Left cardiac atrium (tissue), 1 donor: ENCODE data around the genes IKBKG and CTAG1B.

DNA sequence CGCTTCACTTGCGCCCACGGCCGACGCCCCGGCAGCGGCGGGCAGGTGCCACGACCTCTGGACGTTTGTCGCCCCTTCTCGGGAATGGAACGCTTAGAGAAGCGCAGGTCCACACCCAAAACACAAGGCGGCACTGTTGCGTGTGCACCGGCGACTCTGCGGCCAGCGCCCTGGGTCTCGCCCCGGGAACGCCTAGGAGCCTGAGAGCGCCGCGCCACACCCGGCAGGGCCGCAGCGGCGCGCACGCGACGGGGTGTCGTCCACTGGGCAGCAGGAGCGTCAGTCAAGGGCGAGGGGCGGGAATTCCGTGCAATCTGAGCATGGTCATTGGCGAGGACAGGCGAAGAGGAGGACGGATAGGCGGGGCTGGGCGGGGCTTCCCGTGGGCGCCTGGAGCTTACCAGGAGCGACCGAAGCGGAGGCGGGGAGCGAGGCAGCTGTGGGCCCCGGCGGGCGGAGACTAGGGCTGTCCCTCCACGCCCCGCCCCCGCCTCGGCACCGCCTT, 32.6 kb downstream of the FLNA start:
- PRO-cap: unidirectional peak, minus-strand start at position 86 of the sequence

- PRO-cap: no peak
Measured at GRCh38 chrX:154350703-154351576, 23.5 kb downstream of the FLNA start.

DNA sequence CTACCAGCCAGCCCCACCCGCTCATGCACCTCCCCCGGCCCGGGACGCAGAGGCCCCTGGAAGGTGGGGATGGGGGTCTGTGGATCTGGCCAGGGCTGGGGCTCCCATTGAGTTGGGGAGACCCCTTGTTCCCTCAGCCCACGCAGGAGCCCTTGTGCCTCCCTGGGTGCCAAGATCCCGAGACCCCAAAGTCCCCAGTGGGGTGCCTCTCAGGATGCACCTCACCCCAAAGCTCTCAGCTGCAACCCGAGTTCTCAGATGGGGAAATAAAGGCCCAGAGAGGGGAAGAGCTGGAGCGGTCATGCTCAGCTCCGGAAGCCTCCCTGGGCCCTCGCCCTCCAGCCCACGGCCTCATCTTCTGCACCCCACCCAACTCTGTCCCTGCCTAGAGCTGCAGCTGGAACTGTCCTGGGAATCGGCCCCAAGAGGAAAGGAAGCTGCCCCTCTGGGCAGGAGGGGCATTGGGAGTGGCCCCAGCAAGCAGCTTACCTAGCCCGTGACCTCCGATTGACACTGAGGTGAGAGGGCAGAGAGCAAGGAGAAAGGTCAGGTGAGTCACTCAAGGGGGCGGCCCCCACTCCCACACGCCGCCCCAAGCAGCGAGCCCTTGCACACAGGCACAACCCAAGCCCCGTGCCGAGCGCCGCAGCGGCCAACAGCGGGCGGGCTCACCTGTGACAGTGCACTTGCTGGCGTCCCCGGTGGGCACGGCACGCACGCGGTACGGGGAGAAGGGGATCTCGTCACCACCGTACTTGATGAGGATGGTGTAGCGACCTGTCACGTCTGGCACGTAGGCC, 17.5 kb downstream of the FLNA start:
- PRO-cap: no peak

DNA sequence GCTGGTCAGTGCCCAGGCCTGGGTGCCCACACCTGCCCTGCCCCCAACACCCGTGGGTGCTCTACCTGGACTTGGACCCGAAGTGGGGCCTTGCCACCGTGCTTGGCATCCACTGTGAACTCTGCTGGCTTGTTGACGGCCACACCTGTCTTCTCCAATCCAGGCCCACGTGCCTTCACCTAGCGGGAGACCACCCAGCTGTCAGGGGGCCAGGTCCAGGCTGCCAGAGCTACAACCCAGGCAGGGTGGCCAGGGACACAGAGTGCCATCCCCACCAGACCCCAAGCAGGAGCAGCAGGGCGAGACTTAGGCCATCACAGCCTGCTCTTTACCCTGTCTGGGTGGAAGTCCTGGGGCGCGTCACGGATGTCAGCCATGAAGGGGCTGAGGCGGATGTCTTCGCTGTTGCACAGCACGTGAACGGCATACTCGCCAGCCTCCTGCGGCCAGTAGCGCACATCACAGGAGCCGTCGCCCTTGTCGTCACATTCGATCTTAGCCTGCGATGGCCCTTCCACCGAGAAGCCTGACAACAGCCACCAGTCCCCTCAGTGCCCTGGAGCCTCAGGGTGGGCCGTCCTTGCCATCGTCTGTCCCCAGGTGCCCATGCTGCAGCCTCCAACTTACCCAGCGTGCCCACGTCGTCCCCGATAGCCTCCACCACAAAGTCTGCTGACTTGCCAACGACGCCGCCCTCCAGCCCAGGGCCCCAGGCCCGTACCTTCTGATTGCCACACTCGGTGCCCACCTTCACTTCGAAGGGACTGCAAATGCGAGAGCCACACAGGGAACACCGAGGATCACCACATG, 10.0 kb downstream of the FLNA start:
- PRO-cap: no peak

DNA sequence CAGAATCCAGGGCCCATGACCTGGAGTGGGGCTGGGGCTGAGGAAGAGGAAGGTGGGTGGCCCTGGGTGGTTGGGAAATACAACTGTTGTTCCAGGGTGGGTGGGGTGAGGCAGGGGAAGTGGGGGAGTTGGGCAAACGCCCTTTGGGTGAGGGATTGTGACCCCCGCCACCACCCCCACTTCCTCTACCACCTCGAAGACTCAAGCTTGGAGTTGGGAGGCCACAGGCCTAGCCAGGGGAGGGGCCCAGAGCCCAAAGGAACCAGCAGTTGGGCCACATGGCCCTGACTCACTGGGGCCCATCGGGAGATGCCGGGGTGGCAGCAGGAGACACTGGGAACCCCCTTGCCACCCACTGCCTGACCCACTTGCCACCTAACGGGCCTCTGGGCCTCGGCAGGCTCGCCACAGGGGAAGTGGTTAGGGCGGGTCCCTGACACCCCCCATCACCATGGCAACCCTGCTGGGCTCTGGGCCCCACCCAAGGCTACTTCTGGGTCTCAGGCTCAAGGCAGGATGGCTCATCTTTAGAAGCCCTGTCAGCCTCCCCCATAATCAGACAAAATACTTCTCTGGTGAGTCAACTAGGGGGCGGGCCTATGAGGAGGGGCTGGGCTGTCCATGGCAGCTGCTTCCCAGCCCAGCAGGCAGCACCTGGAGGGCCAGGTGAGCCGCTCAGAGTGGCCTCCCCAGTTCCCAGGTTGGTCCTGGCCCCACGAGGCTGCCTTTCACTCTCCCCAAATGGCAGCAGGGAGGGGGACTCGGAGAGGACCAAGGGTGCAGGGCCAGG, 5.7 kb downstream of the FLNA start:
- PRO-cap: bidirectional peak, plus-strand start at position 646 of the sequence, minus-strand start at position 388 of the sequence

DNA sequence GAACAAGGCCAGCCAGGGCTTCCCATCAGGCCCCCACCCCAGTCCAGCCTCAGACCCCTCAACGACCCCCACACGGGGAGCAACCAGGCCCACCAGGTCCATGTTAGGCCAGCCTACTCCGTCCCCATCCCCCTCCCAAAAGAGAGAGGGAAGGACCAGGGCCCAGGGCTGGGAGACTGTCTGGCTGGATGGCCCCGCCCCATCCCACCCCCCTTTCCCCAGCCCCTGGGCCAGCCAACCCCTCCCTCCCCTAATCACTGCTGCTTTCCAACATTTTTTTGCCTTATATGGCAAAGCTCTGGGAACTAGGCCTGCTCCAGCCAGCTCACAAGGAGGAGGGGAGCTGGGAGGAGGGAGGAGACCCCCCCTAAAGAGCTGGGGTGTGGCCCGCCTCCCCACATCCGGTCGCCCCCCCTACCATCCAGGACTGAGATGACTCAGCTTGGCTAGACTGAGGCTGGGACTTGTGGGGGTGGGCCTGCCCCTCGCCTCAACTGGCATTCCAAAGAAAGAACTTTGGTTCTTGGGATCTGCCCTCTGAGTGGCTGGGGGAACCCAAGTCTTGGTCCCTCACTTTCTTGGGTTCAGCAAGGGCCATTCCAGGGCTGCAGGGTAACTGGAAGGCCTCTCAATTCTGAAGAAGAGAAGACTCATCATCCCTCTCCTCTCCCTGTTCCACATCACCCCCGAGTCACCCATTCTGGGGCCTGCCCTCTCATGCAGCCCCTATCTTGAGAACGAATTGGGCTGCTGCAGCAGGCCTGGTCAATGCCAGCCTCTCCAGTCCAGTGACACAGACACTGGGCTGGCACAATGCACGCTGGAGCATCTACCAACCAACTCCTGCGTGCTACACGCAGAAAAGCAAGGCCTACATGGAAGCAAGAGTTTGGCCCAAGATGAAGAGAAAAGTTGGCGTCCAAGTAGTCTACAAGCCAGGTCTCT, 4.9 kb downstream of the FLNA start:
- PRO-cap: bidirectional peak, plus-strand start at position 449 of the sequence, minus-strand start at position 142 of the sequence

DNA sequence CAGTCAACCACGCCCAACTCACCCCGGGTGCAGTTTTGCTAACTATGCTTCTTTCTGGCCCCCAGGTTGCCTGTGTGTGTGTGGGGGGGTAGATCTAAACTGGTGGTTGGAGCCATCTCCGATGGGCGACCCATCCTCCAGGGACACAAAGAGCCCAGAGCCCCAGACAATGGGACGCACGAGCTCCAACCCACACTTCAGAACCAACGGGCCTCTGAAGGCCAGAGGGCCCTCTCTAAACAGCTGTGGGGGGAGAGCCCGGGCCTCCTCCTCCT, 4.2 kb downstream of the FLNA start:
- PRO-cap: bidirectional peak, plus-strand start outside the sequence, minus-strand start at position 208 of the sequence

DNA sequence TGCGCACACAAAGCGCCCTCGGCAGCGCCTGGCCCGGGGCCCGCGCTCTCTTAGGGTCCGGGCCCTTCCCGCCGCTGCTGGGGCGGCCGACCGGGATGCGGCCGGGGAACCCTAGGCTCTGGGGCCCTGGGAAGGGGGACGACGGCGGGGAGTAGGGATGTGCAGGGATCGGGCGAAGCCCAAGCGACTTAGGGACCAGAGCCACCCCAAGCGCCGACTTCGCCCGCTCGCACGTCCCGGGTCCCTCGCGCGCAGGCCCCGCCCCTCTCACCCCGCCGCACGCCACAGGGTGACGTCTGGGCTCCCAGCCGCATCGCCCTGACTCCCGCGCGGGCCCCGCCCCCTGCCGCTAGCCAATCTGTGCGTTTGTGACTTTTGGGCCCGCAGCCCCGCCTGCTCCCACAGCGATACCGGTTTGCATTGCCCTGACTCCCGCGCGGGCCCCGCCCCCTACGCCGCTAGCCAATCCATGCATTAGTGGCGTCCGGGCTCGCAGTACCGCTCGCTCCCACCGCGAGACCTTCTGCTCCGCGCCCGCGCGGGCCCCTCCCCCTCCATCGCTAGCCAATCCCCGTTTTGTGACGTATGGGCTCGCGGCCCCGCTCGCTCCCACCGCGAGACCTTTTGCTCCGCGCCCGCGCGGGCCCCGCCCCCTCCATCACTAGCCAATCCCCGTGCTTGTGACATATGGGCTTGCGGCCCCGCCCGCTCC, 533 bp upstream of the EMD start:
- PRO-cap: unidirectional peak, minus-strand start at position 247 of the sequence

- PRO-cap: no peak
Measured at GRCh38 chrX:154383973-154384664, 5.0 kb downstream of the EMD start.

DNA sequence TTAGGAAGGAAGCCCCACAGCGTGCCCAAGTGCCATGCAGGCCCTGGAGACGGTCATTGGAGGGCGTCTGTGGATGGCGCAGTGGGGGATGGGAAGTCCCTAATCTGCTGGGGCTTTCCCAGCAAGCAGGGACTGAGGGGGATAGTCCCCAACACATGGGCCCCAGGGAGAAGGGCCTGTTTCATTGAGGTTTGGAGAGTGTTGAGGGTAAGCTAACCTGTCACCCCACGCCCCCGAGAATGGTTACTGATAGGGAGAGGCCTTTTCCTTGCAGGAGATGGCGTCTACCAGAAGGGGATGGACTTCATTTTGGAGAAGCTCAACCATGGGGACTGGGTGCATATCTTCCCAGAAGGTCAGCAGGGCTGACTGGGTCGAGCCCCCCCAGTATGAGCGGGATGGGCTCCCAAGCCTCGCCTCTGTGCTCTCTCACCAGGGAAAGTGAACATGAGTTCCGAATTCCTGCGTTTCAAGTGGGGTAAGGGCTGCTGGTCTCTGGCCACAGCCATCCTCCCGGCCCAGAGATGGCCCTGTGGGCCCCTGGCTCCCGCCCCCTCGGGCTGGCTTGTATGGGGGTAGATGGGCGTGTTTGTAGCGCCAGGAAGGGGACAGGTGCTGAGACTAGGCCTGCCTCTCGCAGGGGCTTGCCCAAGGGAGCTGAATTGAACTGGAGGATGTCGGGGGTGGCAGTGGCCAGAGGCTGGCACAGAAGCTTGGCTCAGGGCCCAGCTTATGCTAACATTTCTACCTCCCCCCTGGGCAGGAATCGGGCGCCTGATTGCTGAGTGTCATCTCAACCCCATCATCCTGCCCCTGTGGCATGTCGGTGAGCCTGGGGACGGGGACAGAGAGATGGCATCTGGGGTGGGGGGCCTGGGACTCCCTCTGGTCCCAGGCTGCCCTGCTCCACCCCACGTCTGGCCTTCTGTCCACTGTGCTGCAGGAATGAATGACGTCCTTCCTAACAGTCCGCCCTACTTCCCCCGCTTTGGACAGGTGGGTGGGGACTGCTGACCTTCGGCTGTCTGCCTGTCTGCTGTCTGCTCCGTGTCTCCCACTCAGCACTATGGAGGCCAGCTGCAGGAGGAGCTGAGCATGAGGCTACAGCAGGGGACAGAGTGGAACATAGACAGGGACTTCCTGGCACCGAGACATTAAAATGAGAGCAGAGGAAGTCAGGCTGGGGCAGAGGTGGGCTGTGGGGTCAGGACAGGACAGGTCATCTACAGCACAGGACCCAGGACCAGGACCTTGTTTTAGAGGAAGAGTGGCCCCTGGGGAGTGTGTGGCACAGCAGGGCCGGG, 8.4 kb downstream of the TAFAZZIN start:
- PRO-cap: bidirectional peak, plus-strand start at position 1,057 of the sequence, minus-strand start at position 919 of the sequence

DNA sequence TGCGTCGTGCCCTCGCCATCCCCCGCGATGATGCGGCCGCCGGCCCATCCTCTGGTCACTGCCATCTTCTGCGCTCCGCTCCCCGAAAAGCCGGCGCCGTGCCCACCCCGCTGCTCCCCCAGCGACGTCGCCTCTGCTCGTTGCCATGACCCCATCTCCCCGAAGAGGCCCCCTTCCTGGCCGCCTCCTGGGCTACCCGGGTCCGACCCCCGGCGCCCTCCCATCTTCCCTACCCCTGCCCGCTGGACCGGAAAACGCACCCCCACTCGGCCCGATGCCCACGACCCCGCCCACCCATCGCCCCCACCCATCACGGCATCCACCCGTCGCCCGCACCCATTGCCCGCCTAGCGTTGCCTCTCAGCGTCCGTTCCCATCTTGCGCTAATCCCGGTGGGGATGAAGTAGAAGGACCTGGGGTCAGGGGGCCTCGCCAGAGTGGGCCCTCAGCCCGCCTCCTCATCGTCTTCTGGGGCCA, 412 bp downstream of the GDI1 start:
- PRO-cap: no peak

- PRO-cap: no peak
Measured at GRCh38 chrX:154446247-154446800, 2.4 kb downstream of the FAM50A start.

GRCh38 chrX:154505780-154506258, 10.2 kb downstream of the FAM3A start:
- PRO-cap: no peak

DNA sequence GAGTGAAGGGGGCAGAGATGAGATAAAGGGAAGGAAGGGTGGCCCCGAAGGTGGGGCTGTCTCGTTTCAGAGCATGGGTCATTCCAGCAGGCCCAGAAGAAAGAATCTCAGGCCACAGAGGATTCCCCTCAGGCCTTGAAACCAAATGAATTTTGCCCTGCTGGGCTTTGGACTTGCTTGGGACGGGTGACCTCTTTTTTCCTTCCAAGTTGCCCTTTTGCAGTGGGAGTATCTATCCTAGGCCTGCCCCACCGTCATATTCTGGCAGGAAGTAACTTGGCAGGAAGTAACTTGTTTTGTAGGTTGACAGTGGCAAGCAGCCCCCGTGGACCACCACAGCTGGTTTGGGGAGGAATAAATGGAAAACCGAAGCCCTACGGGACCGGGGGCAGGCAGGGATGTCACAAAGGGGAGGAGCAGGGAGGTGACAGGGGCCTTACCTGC, 4.6 kb downstream of the FAM3A start:
- PRO-cap: no peak

DNA sequence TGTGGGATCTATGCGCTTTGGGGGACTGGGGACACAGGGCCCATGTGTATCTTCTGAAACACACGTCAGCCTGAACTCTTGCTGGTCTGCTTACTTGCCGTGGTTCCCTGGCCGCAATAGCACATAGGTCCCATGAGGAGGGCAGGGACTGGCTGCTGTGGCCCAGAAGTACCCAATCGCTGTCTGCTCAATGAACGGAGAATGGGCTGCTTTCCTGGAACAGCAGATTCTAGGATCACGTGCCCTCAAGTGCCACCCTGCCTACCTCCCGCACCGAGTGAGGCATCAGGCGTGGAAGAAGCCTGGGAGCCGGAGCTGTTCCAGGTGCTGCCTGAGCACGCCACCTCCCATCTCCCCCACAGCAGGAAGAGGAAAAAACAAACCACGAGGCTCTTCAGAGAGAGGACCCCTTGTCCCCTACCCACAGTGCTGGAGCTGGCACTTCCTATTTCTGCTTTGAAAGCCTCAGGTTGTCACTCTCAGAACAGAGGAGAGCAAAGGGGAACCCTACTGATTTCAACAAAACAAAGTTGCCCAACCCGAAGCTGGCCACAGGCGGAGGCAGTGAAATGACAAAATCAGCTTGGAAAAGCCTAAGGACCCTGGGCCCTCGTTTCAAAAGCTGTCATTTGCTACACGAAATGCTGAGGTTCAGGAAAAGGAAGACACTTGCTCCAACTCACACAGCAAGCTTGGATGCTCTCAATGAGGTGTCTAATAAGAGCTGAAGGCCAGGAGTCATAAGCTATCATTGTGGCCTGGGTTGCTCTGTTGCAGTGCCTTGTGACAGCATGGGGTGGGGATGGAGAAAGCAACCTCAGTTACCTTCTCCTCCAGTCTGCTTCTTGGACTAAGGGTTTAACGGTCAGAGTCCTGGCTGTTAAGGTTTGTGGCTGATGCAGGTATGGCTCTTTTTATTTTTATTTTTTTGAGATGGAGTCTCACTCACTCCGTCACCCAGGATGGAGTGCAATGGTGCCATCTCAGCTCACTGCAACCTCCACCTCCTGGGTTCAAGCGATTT, 3.6 kb downstream of the G6PD start:
- PRO-cap: no peak

GRCh38 chrX:154546731-154547824, at the start of gene IKBKG:
Gene IKBKG (plus strand): TSS chrX:154547620.
- PRO-cap: bidirectional peak, plus-strand start at chrX:154546984, minus-strand start at chrX:154546846; bidirectional peak, plus-strand start at chrX:154547421, minus-strand start at chrX:154547243; bidirectional peak, plus-strand start at chrX:154547622, minus-strand start at chrX:154547563

DNA sequence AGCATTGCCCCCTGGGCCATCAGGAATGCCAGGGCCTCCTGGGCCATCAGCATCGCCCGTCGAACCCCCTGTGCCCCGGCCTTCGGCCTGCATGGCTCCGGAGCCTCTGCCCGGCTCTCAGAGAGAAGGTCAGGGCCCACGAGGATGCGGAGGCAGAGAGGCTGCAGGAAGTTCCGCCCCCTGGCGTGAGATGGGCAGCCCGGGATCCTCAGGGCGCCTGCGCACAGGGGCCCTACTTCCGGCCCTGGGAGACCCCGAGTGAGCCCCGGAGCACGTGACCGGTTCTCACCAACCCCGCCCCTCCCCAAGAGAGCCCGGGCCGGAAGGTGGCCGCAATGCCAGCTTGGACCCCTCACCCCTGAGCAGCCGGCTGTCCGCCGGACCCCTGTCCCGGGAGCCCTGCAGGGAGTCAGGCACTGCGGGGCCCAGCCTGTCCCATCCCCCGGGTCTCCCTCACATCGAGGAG, at the start of gene CTAG1B:
Gene CTAG1B, minus strand, starts transcription at position 157 of the 466 bp plus-strand sequence.
- PRO-cap: no peak

DNA sequence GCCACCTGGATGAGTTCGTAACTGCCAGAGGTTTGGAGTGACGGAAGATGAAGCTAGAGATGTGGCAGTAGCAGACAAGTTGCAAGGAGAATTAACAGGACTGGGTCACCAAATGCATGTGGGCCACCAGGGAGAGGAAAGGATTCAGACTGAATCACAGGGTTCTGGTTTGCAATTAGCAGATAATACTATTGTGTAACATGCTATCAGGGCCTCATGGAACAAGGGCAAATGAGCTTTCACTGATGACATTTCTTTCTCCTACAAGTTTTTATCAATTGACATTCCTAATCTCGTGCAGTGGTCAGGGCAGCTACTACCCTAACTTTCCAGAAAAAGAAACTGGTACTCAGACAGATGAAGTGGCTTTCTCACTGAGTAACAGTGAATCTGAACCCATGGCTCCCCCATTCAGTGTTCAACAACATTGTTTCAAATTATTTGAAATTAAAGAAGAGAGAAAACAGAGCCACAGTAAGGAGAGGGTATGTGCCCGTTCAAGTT, 21.4 kb downstream of the GAB3 start:
- PRO-cap: no peak

GRCh38 chrX:154766170-154766881, 3.7 kb downstream of the DKC1 start:
- PRO-cap: no peak

- PRO-cap: no peak
Measured at GRCh38 chrX:154770154-154771123, 7.8 kb downstream of the DKC1 start.